Aortic smooth muscle cell (primary cell): Measurements from ENCODE around the genes MARVELD1, LOXL4 and ENTPD7.

DNA sequence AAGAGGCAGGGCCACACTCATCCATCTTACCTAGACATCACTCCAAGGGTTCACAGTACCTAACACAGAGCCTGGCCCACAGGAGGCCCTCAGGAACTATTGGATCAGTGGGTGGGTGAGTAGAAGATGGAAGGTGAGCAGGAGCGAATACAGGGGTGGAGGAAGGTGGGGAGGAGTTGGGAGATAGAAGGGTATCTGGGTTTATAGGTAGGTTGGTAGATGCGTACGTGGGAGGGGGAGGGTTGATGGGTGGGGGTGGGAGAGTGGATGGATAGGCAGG, 34.7 kb downstream of the SLIT1 start:
- RRBS: no CpG with 5 or more reads among the region's 3 CpGs

DNA sequence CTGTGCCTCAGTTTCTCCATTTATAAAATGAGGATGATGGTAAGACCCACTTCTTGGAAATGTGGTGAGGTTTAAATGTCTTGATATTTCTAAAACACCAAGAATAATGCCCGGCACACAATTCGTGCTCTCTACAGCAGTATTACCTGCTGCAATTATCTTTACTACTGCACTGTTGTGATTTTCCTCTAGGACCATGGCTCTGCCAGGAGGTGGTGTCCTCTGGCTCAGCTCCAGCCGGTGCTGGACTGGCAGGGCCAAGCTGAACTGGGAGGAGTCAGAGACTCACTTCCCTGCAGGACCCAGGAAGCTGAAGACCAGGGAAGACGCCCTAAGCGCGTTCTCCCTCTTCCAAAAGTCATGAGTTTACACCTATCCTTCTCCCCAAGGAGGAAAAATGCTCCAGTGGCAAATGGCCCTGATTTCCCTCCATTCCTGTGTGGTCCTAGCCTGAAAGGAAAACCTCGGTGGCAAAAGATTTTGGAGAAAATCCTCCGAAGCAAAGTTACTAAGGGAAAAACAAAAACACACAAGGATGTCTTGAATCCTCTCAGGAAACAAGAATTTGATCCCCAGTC, 15.4 kb downstream of the SLIT1 start:
- RRBS: no CpG with 5 or more reads among the region's 8 CpGs

- RRBS: no CpG with 5 or more reads among the region's 2 CpGs
Observed at GRCh38 chr10:97255951-97256337, 36.5 kb downstream of the ARHGAP19 start.

- RRBS: no CpG with 5 or more reads among the region's 10 CpGs
Observed at GRCh38 chr10:97366414-97366705, 31.8 kb upstream of the FRAT2 start.

DNA sequence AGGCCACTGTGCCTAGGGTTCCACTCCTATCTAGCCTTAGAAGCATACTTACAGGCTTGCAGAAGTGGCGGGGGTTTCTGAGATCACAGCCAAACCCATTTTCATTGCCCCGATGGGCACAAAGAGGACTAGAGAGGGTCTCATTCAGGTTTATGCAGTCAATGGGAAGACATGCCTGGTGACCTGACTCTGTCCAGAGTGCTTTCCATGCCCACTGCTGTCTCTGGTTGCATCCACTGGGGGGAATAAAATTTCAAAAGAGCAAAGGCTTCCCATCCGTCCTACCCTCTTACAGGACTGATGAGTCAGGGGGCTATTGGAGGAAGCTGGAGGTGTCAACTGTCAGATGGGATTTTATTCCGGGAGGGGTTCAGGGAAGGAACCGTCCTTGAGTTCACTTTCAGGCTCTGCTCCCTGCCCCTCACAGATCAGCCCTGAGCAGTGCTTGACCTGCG, 11.7 kb downstream of the C10orf62 start:
- RRBS: no CpG with 5 or more reads among the region's 6 CpGs

- RRBS: no CpG with 5 or more reads among the region's 5 CpGs
Observed at GRCh38 chr10:97712045-97712646, 1.4 kb upstream of the MARVELD1 start.

DNA sequence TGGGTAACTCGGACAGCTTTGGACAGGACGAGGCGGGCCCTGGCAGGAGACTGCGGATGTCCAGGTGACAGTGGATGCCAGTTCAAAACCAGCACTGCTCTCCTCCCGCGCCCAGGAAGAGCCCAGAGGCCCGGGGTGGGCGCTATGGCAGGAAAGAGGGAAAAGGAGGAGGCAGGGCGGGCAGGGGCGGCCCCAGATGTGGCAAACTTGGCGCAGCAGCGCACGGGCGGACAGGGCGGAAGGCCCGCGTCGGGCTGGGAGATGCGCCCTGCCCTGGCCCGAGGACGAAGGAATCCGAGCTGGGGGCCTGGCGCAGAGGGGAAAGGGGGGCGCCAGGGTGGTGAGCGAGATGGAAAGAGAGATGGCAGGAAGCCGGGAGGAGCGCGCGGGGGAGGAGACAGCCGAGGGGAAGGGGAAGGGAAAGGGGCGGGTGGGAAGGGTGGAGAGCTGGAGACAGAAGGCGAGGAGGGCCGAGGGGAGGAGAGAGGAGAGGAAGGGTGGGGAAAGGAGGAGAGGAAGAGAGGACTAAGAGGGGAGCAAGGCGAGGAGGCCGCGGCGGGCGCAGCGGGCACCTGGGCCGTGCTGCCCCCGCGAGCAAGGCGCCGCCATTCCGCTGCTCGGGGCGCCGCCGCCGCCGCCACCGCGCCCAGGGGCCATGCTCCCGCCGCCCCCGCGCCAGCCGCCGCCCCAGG, at the start of gene MARVELD1:
MARVELD1 (plus strand) TSS at position 509 of the 692 bp plus-strand sequence.
- RRBS: 36% methylated on average over 2 of the region's 59 CpGs

DNA sequence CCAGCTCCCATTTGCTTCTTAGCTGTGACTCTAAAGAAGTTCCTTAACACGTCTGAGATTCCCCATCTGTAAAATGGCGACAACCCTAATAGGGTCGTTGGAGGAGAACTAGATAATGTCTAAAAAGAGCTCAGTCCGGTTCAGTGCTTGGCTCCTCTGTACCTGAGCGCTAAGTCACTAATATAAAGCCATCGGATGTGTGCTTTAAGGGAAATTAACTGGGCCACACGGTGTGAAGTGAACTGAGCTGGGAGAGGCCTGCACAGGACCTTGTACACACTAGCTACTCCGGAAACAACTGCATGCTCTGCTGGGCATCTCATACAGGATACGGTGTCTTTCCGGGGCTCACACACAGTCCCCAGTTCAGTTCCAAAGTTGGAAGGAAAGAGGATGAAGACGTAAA, 456 bp upstream of the ZFYVE27 start:
- RRBS: no CpG with 5 or more reads among the region's 11 CpGs

DNA sequence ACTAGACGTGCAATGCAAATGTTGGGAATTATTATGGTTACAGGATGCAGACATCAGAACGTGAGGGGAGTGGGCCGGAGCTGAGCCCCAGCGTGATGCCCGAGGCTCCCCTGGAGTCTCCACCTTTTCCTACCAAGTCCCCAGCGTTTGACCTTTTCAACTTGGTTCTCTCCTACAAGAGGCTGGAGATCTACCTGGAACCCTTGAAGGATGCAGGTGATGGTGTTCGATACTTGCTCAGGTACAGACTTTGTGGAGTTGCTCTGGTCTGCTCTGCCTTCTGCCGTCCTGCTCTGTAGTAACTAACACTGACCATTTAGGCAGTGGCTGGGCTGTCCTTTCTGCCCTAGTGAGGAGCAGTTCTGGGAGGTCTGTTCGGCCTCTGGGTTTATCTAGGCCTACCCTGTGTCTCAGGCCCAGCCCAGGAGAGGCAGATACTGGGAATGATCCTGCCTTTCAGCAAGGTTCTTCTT, 1.5 kb downstream of the ZFYVE27 start:
- RRBS: no CpG with 5 or more reads among the region's 9 CpGs

GRCh38 chr10:98223732-98224088, 44.3 kb downstream of the LOXL4 start:
- RRBS: no CpG with 5 or more reads among the region's 5 CpGs

DNA sequence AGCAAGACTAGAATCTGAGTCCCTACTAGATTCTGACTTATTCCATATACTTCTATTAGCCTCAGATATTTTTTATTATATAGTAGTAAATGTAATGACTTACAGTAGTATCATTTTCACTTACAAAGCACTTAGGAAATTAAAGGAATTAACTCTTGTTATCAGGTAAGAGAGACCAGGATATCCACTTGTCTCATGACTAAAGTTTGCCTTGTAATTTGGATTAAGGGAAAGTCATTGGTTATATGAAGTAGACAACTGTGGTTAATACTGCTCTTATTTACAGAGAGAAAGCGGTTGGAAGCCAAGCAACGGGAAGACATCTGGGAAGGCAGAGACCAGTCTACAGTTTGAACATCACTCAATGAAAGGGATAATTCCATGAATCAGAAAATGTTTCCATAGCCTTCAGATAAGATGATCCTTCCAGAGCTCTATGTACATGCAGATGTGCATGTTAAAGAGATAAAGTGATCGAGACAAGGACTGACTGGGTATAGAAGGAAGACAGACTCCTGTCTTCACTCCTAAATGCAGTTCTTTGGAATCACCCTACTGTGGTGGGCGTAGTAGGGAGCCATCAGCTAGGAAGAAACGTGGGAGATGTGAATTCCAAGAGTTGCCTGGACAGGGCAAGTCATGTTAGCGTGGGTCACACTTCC, 24.1 kb downstream of the LOXL4 start:
- RRBS: no CpG with 5 or more reads among the region's 6 CpGs

DNA sequence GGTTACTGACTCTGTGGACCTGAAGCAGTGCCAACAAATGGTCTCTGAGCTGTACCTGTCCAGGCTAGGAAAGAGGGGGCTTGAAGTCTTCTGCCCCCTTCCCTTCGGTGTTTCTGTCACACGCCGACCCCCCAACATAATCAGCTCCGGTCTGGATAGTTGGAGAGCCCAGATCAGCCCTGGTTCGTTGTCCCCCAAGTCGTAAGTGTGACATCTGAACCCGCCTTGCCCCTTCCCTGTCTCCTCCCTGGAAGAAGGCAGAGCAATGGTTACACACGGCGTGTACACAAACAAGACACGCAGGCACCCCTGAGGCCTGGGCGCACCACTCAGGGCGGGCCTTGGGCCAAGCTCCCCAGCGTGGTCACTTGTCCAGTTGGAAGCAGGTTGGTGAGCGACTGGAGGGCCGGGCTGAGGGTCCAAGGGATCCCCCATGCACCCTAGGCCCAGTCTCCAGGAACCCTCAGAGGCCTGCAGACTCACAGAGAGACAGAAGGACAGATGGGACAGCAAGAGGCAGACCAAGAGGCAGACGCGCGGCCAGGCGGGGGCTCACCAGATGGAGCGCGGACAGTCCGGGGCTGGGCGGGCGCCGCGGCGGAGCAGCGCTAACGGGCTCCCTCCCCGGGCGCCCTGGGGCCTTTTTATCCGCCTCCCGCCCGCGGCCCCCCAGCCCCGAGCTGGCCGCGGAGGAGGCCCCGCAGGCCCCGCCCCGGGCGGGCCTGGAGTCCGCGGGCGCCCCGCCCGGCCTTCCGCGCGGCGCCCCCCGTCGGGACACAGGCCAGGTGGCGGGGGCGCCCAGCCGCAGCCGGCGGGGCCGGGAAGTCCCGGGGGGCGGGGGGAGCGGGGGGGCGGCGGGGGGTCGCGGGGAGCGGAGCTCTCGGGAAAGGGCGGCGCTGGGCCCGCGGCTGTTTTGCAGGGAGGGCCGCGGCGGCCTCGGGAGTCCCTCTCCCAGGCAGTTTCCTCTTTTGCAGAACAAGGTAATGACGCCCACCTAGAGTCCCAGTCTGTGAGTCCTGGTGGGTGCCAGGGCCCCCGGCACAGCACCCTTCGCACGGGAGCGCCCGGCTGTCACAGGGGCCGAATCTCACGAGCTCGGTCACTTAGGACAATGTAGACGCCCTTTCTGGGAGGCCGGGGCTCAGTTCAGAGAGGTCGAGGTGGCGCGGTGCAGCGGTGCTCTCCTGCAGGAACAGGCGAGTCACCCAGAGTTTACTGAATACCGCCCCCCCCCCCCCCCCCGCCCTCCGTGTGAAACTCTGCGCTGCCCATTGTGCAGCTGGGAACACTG, at the start of gene LOXL4:
LOXL4 (minus strand) TSS at position 619 of the 1,291 bp plus-strand sequence.
- RRBS: 4% methylated on average over 34 of the region's 96 CpGs

GRCh38 chr10:98274846-98275249, 6.9 kb upstream of the LOXL4 start:
- RRBS: no CpG with 5 or more reads among the region's 4 CpGs

GRCh38 chr10:99233935-99235087, 1.3 kb downstream of the HPSE2 start:
- RRBS: 3% methylated on average over 9 of the region's 63 CpGs

GRCh38 chr10:99432542-99433378, 2.3 kb upstream of the GOT1 start:
- RRBS: no CpG with 5 or more reads among the region's 6 CpGs

- RRBS: 3% methylated on average over 23 of the region's 128 CpGs
Observed at GRCh38 chr10:99535005-99536205, 2.7 kb downstream of the NKX2-3 start.

DNA sequence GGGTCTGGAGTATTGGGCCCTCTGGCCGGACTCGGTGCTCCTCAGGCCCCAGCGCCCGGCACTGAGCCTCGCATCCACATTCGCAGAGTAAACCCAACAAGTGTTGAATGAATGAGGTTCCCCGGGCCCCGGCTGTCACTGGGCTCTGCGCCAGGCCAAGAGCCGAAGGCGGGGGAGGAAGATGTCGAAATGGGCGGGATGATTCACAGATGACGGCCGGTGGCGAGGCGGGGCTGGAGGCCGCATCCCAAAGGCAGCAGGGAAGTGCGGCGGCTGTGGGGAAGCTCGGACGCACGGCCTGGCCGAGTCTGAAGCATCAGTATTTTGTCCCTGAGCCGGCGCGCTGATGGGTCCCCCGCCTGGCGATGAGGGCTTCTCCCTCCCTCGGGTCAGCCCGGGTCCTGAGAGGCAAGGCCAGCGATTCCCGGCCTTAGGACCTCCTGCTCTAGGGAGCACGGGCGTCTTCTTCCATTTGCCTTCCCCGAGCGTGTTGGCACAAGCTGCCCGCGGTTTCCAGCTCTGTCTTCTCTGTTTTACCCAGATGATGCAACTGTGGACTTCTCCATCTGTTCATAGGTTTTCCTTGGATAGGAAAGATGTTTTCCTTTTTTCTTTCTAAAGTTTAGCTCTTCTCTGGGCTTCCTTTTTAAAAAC, 1.1 kb upstream of the SLC25A28 start:
- RRBS: 2% methylated on average over 19 of the region's 39 CpGs

- RRBS: under 1% methylated on average over 21 of the region's 52 CpGs
Observed at GRCh38 chr10:99659123-99659616, at the start of gene ENTPD7. TSS of gene ENTPD7 (plus strand) at chr10:99659509.

GRCh38 chr10:99659617-99660515, 557 bp downstream of the ENTPD7 start:
- RRBS: 2% methylated on average over 10 of the region's 27 CpGs

GRCh38 chr10:99920270-99920822, 89.4 kb downstream of the DNMBP start:
- RRBS: no CpG with 5 or more reads among the region's 9 CpGs